Hepatocyte (in vitro differentiated cells and primary cell): Measurements from ENCODE around the gene CCDC177.

DNA sequence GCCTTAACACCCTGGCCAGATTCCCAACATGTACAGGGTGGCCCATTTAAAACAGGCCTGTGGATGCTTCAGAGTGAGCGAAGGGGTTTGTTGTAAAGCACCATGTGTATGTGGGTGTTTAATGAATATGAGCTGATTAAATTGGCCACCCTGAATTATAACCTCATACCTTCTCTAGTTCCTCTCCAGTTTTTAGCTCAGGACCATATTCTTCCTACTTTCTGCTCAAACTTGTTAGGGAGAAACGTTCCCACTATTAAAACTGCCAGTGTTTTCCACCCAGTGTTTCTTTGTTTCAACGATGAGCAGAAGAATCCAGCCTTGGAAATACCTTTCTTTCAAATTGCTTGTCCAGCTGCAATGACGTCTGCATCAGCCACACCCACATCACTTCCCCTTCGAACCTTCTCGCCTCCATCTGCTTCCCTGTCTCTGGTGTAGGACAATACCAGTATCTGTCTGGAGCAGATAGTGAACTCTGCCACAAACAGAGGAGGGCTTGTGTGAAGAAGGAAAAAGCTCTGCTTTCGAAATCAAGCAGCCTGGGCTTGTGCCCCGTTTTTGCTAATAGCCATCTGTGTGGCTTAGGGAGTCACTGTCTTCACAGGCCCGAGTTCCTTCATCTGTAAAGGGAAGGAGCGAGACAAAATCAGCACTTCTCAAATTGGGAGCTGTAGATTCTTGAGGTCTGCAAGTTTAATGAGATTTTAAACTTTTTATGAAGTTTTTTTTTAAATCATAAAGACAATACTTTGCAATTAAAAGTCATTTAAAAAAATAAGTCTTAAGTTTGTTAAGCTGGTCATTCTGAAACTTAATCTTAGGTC, 415.5 kb downstream of the ZFP36L1 start:
- RAMPAGE, long total RNA: no peak
- RRBS: no CpG with 5 or more reads among the region's 10 CpGs

- RAMPAGE, long total RNA: no peak
- RRBS: no CpG with 5 or more reads among the region's 5 CpGs
Observed at GRCh38 chr14:68451832-68452522, 340.9 kb downstream of the ZFP36L1 start.

DNA sequence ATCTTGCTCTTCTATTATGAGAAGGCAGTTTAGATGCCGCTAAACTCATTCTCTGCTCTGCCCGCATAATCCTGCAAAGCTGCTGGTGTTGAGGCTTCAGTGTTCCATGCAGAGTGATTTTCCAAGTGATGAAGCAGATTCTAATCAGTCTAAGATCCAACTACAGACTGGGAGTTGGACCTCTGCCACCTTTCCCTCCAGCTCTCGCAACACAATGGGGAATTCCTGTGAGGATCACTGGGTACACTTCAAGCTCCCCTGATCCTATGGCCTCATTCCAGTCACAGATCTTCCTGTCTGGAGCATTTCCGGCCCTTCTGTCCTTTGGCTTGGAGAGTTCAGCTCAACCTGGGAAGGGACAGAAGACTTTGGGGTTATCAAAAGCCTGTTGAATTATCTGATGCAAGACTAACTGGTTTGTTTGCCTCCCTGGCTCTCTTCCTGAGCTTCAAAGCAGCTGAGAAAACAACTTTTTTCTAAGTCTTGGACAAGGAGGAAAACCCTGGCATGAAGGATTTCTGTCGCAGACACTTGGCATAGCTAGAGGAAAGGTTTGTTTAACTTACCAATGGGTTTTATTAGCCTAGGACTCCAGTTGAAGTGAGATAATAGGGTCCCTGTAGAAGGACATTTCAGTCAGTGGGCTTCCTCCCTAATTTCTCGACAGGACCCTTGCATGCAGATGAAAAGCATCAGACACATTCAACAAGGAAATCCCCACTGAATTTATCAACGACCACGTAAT, 333.8 kb downstream of the ZFP36L1 start:
- RAMPAGE, long total RNA: no peak
- RRBS: no CpG with 5 or more reads among the region's 8 CpGs

DNA sequence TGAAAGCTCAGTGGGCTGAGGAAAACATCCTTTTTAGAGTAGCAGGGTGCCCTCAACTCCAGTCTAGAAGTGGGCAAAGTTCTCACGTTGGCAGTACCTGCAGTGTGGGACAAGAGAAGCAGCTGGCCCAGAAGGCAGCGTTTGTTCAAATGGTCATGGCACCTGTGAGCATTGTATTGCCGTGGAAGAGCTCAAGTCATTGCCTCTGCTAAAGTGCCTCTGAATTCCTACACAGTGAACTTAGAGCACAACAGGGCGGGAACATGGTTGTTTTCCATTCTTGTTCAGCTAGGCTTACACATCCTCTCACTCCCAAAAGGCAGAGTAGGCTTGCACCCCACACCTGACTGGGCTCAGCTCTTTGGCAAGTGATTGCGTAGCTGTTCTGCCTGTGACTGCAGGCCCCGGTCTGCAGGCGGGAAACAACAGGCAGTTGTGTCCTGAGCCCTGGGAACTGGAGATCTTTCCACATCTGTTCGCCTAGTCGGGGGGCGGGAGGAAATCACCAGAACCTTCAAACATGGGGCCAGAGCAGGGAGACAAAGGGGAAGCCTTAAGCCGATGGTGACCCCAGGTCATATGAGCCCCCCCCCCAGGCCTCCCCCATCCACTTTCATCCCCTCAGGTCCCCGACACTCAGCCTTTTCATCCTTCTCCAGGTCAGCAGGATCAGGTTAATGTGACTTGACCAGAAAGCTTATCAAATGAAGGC, 274.7 kb downstream of the ZFP36L1 start:
- RAMPAGE, long total RNA: no peak
- RRBS: no CpG with 5 or more reads among the region's 12 CpGs

- RAMPAGE, long total RNA: no peak
- RRBS: no CpG with 5 or more reads among the region's 5 CpGs
Observed at GRCh38 chr14:68520535-68521312, 272.1 kb downstream of the ZFP36L1 start.

DNA sequence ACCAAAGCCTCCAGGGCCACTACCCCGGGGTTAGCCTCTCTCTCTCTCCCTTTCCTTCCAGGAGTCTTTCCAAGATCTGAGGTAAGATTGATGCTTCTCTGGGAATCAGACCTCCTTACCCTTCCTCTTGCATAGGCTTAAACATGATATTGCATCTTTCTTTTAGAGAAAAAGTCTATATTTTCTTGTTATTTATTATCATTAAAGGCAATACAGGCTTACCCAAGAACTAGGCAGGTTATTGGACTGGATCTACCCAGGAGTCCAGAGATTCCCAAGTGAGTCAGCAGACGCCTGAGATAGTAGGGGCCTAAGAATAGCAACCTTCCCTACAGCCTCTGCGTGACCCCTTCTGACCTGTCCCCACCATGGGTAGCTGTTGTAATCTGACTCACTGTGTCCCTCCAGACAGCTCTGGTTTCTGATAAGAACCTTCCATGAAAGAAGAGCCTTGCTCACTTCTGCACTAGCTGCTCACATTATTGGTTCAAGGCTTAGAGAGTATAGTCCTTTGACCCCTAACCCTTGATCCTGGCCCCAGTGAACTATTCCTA, 172.8 kb downstream of the ZFP36L1 start:
- RAMPAGE, long total RNA: no peak
- RRBS: no CpG with 5 or more reads among the region's 3 CpGs

- RAMPAGE, long total RNA: no peak
- RRBS: no CpG with 5 or more reads among the region's 11 CpGs
Observed at GRCh38 chr14:68733029-68733738, 59.7 kb downstream of the ZFP36L1 start.

GRCh38 chr14:68789757-68790031, 3.2 kb downstream of the ZFP36L1 start:
- RAMPAGE, long total RNA: no peak
- RRBS: under 1% methylated on average over 8 of the region's 16 CpGs

DNA sequence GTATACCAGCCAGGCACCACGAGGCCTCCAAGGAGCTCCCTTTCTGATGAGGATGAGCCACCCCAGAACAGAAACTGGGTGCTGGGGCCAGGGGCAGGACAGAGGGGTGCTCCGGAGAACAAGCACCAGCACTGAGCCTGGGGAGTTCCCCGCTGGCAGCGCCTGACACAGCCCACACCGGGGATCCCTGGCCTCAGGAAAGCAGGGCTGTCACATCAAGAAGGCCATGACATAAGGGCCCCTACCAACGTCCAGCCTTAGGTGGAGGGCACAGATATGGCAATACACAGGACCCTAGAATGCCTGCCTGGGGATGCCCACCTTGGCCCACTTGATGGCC, 28.5 kb upstream of the ZFP36L1 start:
- RAMPAGE, long total RNA: no peak
- RRBS: 81% methylated on average over 4 of the region's 6 CpGs

DNA sequence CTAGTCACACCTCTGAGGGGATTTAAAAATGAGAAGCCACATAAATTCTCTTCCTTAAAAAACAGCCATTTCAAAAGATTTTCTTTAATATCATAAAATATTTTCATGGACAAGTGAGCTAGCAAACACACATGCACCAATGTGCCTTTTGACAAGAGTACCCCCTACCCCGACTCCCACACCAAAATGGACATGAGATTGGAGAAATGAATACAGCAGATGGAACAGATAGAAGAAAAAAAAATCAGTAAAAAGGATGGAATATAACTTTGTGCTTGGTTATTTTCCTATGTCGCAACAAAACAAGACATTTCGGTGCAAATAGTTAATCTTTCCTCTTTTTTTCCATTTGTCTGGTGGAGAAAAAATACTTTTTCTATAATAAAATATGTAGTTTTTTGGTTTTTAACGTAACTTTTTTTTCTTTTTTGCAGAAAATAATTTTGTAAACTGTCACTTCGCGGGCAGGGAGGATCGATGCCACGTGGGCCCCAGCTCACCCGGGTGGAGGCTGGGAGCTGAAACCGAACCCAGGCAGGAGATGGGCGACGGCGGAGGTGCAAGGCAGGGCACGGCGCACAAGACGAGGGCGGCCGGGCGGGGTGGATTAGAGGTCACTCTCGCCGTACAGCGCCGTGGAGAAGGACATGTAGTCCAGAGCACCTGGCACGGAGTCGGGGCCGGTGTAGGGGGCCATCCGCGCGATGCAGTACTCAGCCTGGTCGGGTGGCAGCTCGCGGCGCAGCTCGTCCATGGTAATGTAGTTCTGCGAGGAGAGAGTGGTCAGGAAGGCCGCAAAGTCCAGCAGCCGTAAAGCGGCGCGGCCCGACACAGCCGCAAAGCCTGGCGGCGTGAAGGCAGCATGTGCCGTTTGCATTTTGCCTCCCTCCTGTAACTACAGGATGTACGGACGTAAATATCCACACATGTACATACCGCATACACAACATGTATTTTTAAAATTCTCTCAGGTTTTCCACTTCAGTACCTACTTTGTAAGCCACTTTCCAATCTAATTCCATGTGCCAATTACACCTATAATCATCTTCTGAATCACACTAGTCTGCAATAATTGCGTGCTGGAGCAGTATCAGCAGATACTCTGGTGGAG, 81.7 kb upstream of the ZFP36L1 start:
- RAMPAGE, long total RNA: no peak
- RRBS: 66% methylated on average over 10 of the region's 49 CpGs

- RAMPAGE, long total RNA: no peak
- RRBS: no CpG with 5 or more reads among the region's 6 CpGs
Observed at GRCh38 chr14:68876933-68877526, 84.2 kb upstream of the ZFP36L1 start.

DNA sequence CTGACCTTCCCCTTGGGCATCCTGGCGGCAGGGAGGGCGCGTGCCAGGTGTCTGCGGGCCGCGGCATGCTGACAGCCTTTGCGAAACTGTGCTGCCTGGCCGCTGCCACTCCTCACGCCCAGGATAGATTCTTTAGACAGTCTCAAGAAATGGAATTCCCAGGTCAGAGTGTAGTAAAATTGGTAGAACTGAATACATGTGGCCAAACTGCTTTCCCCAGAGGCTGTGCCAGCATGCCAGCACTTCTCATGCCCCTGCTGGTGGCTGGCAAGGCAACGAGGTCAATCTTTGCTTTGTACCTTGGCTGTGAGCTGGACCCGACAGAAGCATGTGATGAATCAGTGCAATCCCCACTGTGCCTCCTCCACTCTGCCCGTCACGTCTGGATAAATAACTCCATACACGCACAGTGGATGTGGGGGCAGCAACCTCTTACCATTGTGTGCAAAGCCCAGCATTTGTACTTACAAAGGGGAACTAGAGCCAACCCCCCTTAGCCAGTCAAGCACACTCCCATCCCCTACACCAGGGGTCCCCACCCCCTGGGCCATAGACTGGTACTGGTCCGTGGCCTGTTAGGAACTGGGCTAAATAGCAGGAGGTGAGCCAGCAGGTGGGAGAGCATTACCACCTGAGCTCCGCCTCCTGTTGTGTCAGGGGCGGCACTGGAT, 90.9 kb downstream of the ACTN1 start:
- RAMPAGE, long total RNA: no peak
- RRBS: no CpG with 5 or more reads among the region's 17 CpGs

GRCh38 chr14:68891876-68892547, 87.1 kb downstream of the ACTN1 start:
- RAMPAGE, long total RNA: no peak
- RRBS: 100% methylated on average over 2 of the region's 20 CpGs

DNA sequence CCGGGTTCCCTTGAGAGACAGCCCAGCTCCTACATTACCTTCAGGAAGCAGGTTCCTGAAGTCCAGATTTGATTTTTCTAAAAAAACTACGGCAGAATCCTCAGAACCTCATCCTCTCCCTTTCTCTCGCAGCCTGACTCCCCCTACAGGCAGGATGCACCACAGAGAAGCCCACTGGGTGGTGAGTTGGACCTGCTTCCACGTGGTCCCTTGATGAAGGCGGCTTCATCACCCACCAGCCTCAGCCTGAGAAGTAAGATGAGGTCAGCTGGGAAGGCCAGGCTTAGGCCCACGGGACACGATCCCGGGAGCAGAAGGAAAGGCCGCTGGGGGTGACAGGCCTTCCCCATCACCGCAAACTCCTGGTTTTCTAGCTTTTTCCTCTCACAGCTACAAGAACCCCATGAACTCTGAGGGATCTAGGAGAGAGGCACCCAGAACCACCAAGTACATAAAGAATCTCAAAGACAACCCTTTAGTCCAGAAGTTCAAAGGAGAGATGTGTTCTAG, 82.9 kb downstream of the ACTN1 start:
- RAMPAGE, long total RNA: no peak
- RRBS: no CpG with 5 or more reads among the region's 10 CpGs

DNA sequence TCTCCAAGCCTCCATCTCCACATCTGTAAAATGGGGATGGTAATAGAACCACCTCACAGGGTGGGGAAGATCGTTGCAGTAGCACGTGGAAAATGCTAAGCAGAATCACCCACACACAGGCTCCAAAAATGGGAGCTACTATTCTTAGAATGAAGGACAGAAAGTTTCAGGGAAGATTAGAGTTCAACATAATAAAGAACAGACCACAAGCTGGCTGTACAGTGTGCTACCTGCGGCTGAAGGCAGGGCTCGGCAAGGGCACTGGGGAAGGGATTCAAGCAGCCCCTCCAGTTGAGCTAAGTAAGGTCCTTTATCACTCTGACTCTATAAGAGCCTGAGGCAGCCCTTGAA, 47.5 kb downstream of the ACTN1 start:
- RAMPAGE, long total RNA: no peak
- RRBS: no CpG with 5 or more reads among the region's 4 CpGs

DNA sequence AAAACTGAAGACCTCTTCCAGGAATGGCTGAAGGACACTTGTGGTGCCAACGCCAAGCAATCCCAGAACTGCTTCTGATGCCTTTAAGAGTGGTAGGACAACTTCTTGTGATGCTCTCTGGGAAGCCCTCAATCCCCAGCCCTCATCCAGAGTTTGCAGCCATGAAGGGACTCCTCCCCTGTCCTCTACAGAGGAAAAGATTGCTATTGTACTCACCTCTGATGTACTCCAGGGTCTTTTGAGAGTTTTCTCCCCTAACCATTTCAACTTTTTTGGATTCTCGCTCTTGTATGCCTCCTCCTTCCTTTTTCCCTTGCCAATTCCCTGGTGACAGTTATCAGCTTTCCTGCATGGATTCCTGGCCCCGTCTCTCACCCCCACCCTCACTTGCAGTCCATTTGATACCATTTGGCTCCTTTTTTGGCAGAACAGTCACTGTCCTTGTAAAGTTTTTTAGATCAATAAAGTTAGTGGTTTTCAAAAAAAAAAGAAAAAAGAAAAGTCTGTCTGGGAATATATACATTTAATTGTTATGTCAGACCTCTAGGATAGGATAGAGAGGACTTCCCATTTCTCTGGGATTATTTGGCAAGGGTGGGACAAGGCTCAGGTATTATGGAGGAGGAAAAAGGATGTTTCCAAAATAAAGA, 42.2 kb downstream of the ACTN1 start:
- RAMPAGE, long total RNA: no peak
- RRBS: no CpG with 5 or more reads among the region's 3 CpGs

- RAMPAGE, long total RNA: no peak
- RRBS: 1% methylated on average over 40 of the region's 68 CpGs
Observed at GRCh38 chr14:68979416-68980177, 495 bp upstream of the ACTN1 start.

GRCh38 chr14:69209258-69209670, 18.0 kb downstream of the EXD2 start:
- RAMPAGE, long total RNA: no peak
- RRBS: no CpG with 5 or more reads among the region's 5 CpGs

GRCh38 chr14:69574080-69575105, at the start of gene CCDC177:
Gene CCDC177 (minus strand): TSS chr14:69574871.
- RAMPAGE, long total RNA: no peak
- RRBS: 4% methylated on average over 15 of the region's 57 CpGs

DNA sequence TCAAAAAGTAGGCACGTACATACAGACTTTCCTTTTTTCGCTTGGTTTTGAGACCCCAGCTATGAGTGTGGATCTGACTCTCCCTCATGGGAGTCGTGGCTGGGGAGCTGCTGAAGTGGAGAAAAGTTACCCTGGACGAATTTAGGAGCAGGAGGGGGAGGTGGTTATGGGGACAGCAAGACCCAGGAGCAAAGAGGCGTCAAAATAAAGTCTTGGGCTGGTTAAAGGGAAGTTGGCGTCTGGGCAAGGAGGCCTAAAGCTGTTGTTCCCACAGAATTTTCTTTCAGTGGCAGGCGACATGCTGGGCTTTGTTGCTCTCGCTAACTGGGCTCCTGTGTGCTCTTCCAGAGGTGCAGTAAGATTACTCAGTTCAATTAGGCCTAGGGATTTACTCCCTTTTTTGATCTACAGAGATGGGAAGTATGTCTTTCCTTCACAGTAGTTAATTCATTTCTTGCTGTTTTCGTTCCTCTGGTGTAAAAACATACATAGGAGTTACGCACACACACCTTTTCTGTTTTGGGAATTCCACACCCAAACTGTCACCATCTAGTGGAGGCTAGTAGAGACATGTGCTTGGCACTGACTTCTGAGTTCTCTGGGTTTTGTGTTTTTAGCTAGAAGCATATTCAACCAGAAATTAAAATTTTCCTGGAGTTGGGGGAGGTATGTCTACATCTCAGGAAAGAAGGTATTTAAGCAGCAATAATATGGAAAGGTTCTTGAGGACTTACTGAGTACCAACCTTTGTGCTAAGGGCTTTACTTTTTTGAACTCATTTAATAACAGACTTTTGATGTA, 1.2 kb downstream of the SUSD6 start:
- RAMPAGE, long total RNA: no peak
- RRBS: no CpG with 5 or more reads among the region's 10 CpGs